M059J (cell line): ENCODE measurements around a stretch of chr1.

DNA sequence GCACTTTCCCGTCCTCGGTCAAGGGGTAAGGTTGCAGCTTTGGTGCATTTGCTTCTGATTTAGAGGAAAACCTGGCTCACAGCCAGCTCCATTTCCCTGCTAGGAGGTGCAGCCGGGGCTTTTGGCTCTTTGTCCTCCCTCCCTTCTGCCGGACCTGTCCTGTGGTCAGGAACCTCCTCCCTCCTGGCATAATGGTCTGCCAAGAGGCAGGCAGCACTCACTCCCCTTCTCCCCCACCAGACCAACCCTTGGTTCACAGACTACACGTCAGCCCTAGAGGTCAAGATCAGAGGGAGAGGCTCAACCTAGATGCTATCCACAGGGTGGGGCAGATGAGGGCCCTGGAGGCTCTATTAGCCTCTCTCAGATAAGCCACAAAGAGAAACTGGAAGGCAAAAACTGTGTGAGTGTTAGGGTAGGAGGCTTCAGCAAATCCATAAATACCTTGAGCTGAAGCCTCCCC, 64.9 kb downstream of the PLXNA2 start:
- RAMPAGE, long total RNA = no peak

- RAMPAGE, long total RNA = no peak
Measured at GRCh38 chr1:208201164-208201727, 42.9 kb downstream of the PLXNA2 start.

DNA sequence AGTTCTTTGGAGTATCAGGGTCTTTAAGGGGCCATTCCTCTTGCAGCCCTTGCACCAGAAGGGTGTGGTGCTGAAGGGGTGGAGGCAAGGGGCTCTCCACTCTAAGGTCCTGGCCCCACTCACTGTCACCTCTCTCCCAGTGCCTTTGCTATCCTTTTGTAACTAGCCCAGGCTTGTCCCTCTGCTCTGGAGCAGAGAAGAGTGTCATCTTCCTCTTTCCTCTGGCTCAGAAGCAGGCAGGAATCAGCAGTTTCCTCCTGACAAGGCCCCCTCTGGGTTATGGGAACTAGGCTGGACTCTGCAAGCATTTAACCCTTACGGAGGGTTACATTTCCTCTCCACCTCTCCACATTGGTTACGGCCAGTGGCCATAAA, 30.5 kb downstream of the PLXNA2 start:
- RAMPAGE, long total RNA = no peak

DNA sequence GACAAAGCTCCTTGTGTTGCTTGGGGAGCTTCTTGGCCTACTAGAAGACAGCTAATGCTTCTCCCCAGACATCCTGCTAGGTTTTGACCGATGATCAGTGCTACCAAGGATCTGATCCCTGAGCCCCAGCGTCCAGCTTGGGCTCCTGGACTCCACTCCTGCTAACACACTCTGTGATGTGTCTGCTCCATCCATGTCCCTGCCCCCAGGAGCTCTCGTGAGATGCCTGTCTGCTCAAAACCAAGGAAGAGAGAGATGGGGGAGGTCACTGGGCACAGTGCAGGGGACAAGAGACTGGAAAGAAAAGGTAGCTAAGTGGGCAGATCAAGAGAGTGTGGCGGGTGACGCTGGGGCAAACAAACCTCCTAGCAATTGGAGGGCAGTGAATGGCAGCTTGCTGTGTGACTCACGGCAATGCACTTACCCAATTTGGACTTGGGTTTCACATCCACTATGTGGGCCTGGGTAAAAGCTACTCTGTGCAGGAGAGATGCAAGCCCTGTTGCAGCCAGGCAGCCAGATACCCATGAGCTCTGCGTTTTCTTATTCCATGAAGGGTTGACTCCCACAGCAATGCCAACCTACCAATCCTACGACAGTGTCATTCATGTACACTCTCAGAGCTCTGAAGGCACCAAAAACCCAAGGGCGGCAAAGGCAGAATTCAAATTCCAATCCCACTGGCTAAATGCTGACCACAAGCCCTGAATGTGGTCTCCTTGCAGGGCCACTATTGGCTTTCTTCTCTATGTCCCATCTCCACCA, 9.5 kb downstream of the PLXNA2 start:
- RAMPAGE, long total RNA = no peak

- RAMPAGE, long total RNA = no peak
Measured at GRCh38 chr1:208235961-208236989, 7.9 kb downstream of the PLXNA2 start.

- RAMPAGE, long total RNA = no peak
Measured at GRCh38 chr1:208240488-208241029, 3.6 kb downstream of the PLXNA2 start.

GRCh38 chr1:208988728-208989173, 594.8 kb upstream of the CAMK1G start:
- RAMPAGE, long total RNA = no peak

- RAMPAGE, long total RNA = no peak
Measured at GRCh38 chr1:209219620-209220694, 363.6 kb upstream of the CAMK1G start.

GRCh38 chr1:209369207-209369644, 214.3 kb upstream of the CAMK1G start:
- RAMPAGE, long total RNA = no peak

- RAMPAGE, long total RNA = no peak
Measured at GRCh38 chr1:209421333-209421596, 162.2 kb upstream of the CAMK1G start.

- RAMPAGE, long total RNA = no peak
Measured at GRCh38 chr1:209623363-209623852, 28.8 kb downstream of the LAMB3 start.

GRCh38 chr1:209625680-209626280, 26.4 kb downstream of the LAMB3 start:
- RAMPAGE, long total RNA = no peak

- RAMPAGE, long total RNA = no peak
Measured at GRCh38 chr1:209645550-209646312, 6.5 kb downstream of the LAMB3 start.

DNA sequence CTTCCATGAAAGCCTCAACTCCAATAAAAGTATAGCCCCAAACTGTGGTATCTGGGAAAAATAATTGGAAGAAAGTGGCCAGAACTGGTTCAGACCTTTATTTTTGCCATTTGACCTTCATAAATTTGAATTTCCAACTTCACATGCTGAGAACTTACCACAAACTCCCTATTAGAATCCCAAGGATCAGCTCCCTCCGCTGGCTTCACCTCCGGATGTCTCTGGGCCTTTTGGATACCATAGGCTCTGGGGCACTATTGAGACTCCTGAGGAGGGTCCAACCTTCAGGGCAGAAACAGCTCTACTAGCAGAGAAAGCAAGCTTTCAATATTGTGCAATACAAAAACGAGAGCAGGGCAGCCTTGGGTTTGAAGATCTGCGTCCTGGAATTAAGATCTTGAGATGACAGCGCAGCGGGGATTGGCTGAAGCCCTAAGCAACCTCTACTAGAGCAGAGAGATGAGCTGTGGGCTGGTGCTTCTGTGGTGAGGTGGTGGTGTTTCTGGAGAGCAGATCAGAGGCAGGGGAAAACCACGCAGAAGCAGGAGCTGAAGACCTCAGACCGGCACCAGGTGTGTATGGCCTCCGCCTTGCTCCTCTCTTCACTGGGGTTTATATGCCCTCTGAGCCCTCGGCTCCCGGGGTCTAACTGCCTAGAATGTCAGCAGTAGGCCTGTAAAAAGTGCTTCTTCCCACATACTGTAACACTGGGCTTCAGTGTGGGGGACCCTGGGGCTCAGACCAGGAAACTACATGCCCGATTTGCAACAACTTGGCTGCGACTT, 12.4 kb downstream of the TRAF3IP3 start:
- RAMPAGE, long total RNA = no peak

DNA sequence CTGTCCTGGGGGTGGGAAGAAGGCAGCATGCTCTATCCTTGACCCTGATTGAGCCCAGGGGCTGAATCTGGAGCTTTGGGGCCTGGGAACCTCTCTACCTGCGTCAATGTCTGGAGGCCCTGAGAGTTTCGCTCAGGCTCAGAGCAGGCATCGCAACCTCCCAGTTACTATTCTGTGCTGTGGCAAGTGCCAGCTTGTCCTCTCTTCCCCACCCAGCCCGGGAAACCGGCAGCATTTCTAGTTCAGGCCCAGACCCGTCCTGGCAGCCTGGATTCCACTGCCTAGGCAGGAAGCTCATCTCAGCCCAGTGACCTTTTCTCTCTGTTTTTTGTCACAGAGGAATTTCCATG, 10.0 kb upstream of the IRF6 start:
- RAMPAGE, long total RNA = no peak

GRCh38 chr1:210251039-210252352, 18.9 kb downstream of the SERTAD4 start:
- RAMPAGE, long total RNA = no peak

DNA sequence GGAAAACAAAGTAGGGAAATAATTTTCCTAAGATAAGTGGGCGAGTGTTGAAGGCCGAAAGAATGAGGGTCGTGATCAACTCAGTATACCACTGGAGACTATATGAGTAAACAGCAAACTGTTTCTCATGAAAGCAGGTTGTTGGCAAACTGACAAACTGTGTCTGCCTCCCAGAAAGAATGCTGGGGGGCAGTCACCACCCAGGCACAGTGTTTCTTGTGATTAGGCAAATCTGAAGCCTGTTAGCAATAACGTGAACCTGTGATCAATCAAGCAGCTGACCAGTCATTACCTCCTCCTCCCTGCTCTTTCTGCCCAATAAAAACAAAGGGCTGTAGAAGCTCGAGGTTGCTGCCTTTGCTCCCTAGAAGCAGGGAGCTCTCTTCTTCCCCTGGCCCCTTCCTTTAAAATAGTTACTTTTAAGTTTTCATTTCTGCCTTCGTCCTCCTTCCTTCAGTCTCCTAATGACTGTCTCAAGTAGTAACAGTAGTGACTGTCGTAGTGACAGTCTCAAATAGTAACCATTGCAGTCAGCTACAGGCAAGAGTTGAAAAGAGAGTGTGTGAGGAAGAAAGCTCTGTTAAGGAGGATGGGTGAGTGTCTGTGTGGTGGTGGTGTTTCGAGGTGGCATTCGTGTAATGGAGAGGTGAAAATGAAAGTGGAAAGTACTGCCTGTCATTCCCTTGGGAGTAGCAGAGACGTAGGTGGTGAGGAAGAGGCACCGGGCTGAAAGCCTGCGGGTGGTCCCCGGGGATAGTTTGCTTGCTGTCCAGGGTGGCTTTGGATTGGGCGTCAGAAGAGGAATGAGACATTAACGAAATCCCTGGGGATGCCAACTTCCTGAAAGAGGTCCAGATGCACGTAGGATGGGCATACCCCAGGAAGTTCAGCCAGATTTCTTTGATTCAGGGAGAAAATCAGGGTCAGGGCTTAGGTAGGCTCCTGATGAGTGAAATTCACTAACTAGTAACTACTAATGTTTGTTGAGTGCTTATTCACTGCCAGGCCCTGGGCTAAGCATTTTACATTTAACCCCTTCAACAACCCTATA, 14.6 kb downstream of the HHAT start:
- RAMPAGE, long total RNA = no peak

GRCh38 chr1:210438908-210439970, 110.5 kb downstream of the HHAT start:
- RAMPAGE, long total RNA = no peak

DNA sequence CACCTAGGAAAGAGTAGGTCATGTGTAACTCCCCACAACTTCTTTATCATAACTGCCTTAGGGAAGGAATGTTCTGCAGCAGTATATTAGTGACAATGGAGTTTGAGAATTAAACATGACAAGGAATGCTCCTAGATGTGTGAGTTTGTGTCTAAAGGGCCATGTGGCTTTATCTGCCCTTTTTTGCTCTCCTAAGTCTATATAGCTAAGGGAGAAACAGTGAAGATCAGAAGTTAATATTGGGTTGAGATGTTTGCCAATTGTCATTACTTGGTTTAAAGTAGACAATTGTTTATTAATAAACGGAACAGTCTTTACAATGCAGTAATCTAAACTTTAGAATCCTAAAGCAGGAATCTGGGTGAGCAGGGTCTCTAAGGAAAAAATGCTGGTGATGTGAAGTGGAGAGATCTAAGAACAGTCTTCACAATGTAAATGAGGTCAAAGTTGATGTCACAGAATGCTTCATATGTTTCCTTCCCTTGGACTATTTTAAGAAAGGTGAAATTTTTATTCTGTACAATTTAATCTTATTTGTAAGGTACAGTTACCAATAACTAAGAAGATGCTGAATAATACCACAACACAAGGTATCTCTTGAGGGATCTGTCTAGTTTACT, 9.0 kb upstream of the TRAF5 start:
- RAMPAGE, long total RNA = no peak

DNA sequence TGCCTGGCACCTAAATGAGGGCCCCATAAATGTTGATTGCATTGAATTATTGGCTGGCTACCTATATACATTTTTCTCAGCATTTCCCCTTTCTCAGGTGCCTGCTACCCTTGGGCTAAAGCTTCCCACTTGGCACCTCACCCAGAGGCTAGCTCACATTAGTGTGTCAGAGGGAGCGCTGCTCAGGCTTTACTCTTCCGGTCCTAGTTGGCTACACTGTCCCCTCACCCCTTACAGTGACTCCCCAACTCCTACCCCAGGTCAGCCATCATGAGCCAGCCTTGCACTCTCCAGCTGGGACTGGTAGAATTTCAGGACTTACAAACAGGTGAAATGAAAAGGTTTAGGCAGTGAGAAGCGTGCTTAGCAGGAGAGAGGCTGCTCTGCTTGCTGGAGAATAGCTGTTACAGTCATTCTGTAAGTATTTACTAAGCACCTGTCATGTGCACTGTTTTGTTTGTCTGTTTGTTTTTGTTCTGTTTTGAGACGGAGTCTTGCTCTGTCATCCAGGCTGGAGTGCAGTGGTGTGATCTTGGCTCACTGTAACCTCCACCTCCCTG, 9.6 kb downstream of the TRAF5 start:
- RAMPAGE, long total RNA = no peak